Frontal cortex (tissue), 2 donors: ENCODE measurements around a stretch of chr18.

DNA sequence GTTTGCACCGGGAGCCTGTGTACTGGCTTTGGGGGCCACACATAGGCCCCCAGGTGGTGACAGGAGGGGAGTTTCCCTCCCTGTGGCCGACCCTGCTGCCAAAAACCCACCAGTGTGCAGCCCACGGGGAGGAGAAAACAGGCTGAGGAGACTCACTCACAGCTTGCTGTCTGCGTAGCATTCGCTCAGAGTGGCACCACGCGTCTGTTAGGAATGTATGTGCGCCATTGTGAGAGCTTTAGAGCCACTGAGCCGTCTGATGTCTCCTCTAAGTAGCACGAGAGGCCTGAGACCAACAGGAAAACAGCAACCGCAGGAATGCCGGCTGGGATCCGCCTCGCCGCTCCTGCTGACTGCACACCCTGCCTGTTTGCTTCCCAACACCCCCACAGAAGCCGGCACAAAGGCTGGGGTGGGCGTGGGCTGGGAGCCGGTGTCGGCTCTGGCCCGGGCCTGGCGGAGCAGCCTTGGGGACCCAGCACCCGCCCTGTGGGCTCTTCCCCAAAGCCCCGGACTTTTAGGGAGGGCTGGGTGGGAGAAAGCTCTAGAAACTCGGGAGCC is 89.4 kb downstream of the NFATC1 start:
- RAMPAGE, long total RNA, result no peak

DNA sequence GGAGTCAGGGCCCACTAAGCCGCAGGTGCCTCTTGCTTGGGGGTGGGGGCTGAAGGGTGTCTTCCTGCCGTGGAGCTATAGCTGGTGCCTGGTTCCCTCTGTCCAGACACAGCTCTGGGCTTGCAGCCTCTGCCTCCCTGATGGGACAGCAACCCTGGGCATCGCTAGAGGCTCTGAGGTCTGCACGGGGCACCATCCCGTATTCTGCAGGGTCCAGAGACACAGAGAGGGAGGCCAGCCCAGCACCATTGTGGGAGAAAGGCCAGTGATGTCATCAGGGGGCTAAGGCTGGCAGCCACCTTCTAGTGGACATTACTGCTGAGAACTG is 101.4 kb upstream of the CTDP1 start:
- RAMPAGE, long total RNA, result no peak

DNA sequence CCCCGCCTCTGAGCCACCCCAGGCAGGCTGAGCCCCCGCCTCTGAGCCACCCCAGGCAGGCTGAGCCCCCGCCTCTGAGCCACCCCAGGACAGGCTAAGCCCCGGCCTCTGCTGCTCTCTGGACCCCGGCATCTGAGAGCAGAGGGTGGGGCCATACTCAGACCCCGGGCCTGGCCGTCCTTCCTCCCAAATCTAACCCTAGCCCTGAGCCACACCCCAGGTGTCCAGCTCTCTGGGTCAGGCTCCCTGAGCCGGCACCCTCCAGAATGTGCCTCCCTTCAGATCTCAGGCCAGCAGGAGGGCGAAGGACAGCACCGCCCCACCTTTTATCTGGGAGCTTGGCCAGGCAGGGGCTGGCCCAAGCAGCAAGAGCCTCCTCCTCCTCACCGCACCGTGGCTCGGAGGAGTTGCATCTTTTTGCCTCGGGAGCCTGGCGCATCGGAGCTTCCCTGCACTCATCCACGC is 69.2 kb upstream of the CTDP1 start:
- RAMPAGE, long total RNA, result no peak

- RAMPAGE, long total RNA, result no peak
Observed at GRCh38 chr18:79678577-79679613, 708 bp upstream of the CTDP1 start.

- RAMPAGE, long total RNA, result no peak
Observed at GRCh38 chr18:79856598-79856945, 58.8 kb downstream of the KCNG2 start.

- RAMPAGE, long total RNA, result no peak
Observed at GRCh38 chr18:79915191-79916241, 35.9 kb downstream of the SLC66A2 start.

GRCh38 chr18:79936484-79937485 is 14.7 kb downstream of the SLC66A2 start:
- RAMPAGE, long total RNA, result no peak

- RAMPAGE, long total RNA, result no peak
Observed at GRCh38 chr18:79945586-79946076, 5.8 kb downstream of the SLC66A2 start.

DNA sequence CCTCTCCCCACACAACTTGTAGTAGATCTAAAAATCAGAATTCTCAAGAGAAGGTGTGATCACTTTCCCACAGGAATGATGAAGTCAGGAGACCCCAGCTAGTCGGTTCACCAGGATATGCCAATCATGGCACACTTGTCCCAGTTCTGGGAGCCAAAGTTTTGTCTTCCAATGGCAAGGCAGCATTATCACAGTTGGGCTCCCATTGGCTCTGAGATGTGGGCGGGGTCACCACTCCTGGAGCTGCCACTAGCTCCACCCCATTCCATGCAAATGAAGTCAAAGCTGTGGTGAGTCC is 453 bp upstream of the ADNP2 start:
- RAMPAGE, long total RNA, result no peak

GRCh38 chr18:80118430-80118941 is 9.4 kb downstream of the ADNP2 start:
- RAMPAGE, long total RNA, result no peak

- RAMPAGE, long total RNA, result no peak
Observed at GRCh38 chr18:80196578-80196861, 50.8 kb downstream of the PARD6G start.